ENCODE results near the genes PGAM5, ZNF140 and ZNF268.

- RRBS = no CpG with 5 or more reads among the region's 14 CpGs
These were observed 54.3 kb downstream of the GALNT9 start for GRCh38 chr12:132275016-132275506.

GRCh38 chr12:132343801-132344154, 14.4 kb upstream of the GALNT9 start:
- RRBS = no CpG with 5 or more reads among the region's 11 CpGs

- RRBS = 77% methylated on average over 2 of the region's 27 CpGs
These were observed 50.5 kb upstream of the FBRSL1 start for GRCh38 chr12:132439410-132439980.

- RRBS = no CpG with 5 or more reads among the region's 13 CpGs
These were observed 3.9 kb downstream of the FBRSL1 start for GRCh38 chr12:132493718-132494319.

- RRBS = 24% methylated on average over 8 of the region's 18 CpGs
These were observed 5.1 kb downstream of the FBRSL1 start for GRCh38 chr12:132494891-132495539.

DNA sequence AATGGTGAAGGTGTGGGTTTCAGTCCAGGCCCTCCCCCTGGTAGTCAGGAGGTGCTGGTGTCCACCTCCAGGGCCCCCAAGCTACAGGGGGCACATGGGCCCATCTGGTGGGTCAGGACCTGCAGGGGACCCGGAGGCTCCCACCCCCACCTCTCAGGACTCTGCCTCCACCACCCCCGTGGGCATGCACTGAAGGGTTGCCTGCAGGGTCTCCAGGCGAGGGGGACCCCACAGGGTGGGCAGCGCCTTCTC, 21.0 kb downstream of the FBRSL1 start:
- RRBS = no CpG with 5 or more reads among the region's 4 CpGs

DNA sequence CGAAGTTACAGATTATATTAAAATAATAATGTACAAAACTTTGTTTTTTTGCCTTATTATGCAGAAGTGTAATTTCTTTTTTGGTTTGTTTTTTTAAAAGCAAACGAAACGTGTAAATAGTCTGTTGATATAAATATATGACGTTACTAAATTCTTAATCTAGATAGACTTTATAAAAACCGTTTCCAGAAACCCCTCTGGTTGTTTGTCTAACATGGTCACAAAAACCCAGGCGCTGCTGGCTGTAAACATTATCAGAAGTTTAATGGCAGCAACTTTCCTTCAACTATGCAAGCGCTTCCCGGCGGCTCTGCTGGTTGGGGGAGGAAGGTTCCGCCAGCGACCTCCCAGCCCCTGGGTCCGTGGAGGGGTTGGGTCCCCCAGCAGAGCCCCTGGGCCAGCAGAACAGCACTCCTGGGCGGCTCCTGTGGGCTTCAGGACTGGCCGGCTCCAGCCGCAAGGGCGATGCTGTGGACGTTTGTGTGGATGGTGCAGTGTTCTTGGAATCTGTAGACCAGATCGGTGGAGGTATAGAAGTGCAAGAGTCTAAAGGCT, 26.0 kb downstream of the LRCOL1 start:
- RRBS = no CpG with 5 or more reads among the region's 18 CpGs

- RRBS = 2% methylated on average over 39 of the region's 108 CpGs
These were observed at the start of gene PGAM5 for GRCh38 chr12:132709790-132710956. TSS of gene PGAM5 (plus strand) at chr12:132710842.

DNA sequence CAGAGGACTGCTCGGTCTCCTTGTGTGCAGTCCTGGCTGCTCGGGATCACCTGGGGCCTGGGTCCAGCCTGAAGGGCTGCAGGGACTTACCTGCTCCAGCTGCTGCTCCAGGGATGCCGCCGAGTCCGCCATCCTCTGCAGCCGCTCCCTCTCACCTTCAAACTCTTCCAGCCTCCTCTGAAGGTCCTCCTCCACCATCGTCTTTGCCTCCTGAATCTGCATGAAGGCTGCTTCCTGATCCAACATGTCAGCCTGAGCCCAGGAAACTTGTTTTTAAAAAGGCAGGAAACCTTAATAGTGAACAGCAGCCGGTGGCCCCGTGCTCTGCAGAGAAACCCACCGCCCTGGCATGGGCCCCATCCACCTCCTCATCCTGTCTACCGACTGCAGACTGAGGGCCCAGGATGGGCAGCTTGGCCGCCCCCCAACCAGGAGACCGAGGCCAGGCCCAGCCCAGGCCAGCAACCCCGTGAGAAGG, 32.2 kb downstream of the GOLGA3 start:
- RRBS = no CpG with 5 or more reads among the region's 14 CpGs

DNA sequence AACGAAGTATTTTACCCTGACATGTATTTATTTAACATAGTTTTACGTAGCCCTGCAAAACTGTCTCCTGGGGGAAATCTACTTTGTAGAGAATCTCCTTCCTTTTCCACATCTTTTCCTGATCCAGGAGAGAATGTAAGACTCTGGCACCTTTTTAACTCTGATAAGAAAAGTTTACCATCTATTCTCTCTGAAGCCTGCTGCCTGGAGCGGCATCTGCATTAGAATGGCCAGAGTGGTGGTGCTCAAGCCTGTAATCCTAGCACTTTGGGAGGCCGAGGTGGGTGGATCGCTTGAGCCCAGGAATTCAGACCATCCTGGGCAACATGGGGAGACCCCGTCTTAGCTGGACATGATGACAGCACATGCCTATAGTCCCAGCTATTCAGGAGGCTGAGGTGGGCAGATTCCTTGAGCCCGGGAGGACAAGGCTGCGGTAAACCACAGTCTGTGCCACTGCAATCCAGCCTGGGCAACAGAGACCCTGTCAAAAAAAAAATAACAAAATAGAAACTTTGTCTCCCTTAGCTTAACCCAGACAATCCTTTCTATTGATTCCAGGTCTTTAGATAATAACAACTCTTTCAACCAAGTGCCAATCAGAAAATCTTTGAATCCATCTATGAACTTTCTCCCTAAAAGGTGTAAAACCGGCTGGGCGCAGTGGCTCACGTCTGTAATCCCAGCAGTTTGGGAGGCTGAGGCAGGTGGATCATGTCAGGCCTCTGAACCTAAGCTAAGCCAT, 1.6 kb upstream of the CHFR start:
- RRBS = no CpG with 5 or more reads among the region's 11 CpGs

DNA sequence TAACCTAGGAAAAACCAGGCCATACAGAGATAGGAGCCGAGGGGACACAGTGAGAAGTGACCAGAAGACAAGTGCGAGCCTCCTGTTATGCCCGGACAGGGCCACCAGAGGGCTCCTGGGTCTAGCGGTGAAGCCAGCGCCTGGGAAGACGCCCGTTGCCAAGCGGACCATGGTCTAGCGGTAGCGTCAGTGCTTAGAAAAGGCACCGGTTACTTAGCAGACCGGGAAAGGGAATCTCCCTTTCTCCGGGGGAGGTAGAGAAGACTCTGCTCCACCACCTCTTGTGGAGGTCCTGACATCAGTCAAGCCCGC, 9.2 kb upstream of the ZNF26 start:
- RRBS = no CpG with 5 or more reads among the region's 14 CpGs

DNA sequence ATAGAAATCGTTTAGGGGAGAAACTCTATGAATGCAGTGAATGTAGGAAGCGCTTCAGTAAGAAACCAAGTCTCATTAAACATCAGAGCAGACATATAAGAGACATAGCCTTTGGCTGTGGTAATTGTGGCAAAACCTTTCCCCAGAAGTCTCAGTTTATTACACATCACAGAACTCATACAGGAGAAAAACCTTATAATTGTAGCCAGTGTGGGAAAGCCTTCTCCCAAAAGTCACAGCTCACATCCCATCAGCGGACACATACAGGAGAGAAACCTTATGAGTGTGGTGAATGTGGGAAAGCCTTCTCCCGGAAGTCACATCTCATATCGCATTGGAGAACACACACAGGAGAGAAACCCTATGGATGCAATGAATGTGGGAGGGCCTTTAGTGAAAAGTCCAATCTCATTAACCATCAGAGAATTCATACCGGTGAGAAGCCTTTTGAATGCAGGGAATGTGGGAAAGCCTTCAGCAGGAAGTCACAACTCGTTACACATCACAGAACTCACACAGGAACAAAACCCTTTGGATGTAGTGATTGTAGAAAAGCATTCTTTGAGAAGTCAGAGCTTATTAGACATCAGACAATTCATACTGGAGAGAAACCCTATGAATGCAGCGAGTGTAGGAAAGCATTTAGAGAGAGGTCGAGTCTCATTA, 20.1 kb downstream of the ZNF84 start:
- RRBS = 93% methylated on average over 2 of the region's 9 CpGs

- RRBS = 8% methylated on average over 5 of the region's 61 CpGs
These were observed at the start of gene ZNF140 for GRCh38 chr12:133080582-133081358. TSS of gene ZNF140 (plus strand) at chr12:133080923.

DNA sequence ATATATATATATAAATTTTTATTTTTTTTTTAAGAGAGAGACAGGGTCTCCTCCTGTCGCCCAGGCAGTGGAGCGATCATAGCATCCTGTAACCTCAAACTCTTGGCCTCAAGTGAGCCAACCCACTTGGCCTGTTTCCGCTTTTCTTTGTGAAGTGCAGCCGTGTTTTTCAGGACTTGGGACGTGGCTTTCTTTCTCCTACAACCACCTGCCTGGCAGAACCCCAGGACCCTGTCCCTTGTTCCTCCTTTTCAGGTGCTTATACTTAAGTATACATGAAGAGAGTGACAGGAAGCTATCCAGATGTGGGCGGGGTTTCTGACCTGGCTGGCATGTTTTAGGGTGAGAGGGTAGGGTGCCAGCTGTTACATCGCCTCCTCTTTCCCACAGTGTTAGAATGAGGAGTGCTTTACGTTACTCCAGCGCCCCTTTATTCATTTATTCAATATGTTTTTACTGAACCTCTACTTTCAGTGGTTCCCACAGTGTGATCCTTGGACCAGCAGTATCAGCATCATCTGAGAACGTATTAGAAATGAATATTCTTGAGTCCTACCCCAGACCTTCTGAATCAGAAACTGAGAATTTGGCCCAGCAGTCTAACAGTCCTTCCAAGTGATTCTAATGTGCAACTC, 753 bp downstream of the ZNF140 start:
- RRBS = no CpG with 5 or more reads among the region's 10 CpGs

GRCh38 chr12:133086811-133087505, 6.2 kb downstream of the ZNF140 start:
- RRBS = no CpG with 5 or more reads among the region's 3 CpGs

DNA sequence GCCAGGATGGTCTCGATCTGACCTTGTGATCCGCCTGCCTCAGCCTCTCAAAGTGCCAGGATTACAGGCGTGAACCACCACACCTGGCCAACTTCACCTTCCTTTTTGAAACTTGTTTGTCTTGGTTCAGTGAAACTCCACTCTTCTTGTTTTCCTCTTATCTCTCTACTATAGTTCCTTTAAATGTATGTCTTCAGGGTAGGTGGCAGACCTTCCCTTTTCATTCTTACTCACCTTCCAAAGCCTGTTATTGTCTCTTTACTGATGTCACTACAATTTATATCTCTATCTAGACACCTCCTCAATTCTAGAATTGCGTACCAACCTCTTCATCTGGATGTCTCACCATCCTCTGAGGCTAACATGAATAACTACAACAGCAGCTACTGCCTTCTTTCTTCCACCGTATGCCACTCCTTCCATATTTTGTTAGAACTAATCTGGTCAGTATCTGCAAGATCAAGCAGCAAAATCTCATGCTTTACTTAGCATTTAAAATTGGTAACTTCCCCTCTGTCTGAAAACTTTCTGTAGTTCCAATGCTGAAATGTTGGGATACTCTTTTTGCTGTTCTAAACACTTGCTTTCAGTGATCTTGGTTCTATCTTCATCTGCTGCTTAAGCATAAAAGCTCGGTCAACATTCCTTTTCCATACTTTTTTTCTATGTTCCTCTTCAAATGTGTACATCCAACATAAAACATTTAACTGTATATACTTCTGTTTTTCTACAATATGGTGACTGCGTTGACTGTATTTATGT, 11.7 kb downstream of the ZNF891 start:
- RRBS = no CpG with 5 or more reads among the region's 7 CpGs

DNA sequence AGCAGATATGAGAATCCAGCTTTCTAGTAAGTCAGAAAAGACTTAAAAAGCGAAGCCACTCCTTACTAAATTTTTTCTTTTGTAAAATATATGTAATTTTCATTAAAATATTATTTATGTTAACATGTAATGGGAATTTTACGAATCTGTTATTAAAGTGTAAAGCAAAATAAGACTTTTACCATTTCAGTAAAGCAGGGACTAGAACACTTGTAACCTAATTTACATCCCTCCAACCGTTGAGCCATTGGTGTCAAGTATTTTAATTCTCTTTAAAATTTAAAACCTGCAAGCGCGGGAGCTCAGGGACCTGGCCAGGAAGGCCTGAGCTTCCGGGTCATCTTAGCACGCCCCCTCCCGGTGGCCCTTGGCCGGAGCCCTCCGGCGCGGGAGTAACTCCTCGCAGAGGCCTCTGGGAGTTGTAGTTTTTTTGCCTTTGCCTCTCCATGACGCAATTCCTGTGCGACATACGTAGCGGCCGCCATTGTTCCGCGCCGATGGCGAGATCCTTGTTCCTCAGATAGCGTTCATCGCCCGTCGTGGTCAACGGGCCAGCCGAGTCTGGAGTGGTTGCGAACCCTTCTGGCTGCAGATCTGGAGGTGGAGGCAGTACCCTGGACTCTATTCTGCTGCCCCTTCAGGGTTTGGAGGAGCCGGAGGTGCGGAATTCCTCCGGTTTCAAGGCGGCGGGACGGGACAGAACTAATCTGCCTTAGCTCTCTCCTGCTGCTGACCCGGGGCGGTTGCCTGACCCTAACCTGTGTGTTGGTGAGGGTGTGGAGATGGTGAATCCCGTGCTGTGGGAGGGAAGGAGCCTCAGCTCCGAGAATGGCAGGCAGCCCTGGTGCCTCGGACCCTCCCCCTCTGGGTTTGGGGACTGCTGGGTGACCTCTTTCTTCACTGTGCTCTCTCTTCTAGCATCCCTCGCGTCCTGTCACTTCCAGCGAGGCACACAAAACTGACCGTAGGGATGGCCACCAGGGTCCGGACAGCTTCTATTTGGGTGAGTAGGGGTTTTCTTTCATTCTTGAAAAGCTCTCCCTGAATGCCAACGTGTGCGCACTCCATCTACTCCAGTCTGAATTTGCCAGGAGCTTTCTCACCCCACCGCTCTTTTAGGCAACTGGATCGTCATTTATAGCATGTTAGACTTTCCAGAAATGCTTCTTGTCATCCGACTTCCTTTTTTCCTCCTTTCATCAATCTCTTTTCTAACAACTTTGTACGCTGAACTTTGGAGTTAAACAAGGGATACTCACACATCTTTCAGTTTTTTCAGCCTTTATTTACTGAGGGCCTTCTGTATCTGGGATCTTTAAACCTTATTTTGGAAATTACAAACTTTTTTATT, at the start of gene ZNF268:
TSS of gene ZNF268 (plus strand) at position 468 of the 1,351 bp plus-strand sequence.
- RRBS = 6% methylated on average over 5 of the region's 51 CpGs